Glomerular endothelial cell (primary cell): ENCODE measurements around the genes SPTB, RDH11 and RDH12.

- RAMPAGE, long total RNA = no peak
Measured at GRCh38 chr14:63745975-63746811, 18.3 kb upstream of the SGPP1 start.

DNA sequence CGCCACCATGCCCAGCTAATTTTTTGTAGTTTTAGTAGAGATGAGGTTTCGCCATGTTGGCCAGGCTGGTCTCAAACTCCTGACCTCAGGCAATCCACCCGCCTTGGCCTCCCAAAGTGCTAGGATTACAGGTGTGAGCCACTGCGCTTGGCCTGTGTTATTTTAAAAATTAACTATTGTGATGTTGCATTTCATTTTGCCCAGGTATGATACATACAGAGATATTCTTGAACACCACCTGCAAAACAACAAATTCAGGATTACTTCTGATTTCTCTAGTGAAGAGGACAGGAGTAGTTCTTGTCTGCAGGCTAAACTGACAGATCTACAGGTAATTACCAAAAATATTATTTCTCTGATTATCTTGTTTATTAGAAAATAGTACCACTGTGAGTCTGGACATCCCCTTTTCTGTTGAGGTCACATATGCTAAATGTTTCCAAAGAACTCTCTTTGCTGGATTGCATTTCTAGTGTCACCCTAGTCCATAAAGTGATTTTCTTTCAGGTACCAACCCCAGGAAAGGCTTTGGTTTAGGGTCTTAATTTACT is 146.0 kb downstream of the SYNE2 start:
- RAMPAGE, long total RNA = no peak

GRCh38 chr14:64502273-64502854 is 1.3 kb downstream of the ZBTB25 start:
- RAMPAGE, long total RNA = no peak

DNA sequence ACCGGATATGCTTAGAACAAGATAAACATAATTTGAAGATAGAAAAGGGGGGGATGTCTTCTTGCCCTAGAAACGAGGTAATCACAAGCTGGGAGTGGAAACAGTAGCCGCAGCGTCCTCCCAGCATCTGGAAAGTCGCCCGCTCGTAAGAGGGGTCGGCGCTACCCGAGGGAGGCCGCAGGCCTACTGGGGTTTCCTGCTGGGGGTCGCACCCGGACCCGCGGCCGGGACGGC is 579 bp downstream of the ZBTB25 start:
- RAMPAGE, long total RNA = no peak

DNA sequence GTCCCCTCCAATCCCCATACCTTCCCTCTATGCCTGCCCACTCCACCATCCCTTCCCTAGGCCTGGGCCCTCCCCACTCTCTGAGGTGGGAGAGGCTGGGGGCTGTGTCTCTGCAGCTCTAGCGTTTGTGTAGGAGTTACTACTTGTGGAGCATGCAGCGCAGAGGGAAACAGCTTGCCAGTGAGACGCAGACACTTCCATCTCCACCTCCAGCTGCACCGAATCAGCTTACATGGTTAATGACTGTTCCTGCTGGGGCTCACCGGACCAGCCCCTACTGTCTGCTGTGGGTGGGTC is 18.6 kb upstream of the PLEKHG3 start:
- RAMPAGE, long total RNA = no peak

DNA sequence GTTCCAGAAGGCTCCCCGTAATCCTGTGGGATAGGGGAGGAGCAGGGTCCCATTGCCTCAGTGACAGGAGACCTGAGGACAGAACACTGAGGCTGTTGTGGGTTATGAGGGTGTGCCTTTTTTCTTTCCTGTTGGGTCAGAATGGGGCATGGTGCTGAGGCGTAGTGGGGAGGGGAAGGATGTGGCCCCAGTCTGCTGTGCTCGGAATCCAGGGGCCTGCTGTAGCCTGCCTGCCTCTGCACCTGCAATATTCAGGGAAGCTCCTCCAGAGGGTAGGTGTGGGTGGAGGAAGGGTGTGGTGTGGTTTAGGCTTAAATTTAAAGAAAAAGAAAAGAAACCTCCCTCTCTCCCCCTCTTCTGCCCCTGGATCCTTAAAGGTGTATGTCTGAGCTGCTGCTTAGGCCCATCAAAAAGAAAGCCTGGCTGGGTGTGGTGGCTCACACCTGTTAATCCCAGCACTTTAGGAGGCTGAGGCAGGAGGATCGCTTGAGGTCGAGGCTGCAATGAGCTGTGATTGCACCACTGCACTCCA is 18.7 kb downstream of the PLEKHG3 start:
- RAMPAGE, long total RNA = no peak

GRCh38 chr14:64745726-64747050 is 42.0 kb downstream of the PLEKHG3 start:
- RAMPAGE, long total RNA = no peak

GRCh38 chr14:64879142-64880352 is at the start of gene SPTB:
SPTB (minus strand) TSS chr14:64879907.
- RAMPAGE, long total RNA = no peak

GRCh38 chr14:64970782-64971361 is 1.3 kb downstream of the RAB15 start:
- RAMPAGE, long total RNA = no peak

- RAMPAGE, long total RNA = no peak
Measured at GRCh38 chr14:65054369-65054978, 47.8 kb downstream of the MAX start.

GRCh38 chr14:65303369-65303944 is 109.1 kb upstream of the FUT8 start:
- RAMPAGE, long total RNA = no peak

GRCh38 chr14:65411531-65412139 is 895 bp upstream of the FUT8 start:
- RAMPAGE, long total RNA = no peak

DNA sequence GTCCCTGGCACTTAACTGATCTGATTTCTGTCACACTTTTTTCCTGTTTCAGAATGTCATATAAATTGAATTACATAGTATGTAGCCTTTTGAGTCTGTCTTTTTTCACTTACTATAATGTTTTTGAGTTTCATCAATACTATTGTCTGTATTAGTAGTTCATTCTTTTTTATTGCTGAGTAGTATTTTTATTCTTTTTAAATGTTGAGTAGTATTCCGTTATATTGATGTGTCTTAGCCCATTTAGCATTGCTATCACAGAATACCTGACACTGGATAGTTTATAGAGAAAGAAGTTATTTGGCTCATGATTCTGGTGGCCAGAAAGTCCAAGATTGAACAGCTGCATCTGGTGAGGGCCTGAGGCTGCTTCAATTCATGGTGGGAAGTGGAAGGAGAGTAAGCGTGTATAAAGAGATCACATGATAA is 152.2 kb downstream of the FUT8 start:
- RAMPAGE, long total RNA = no peak

GRCh38 chr14:66501557-66502100 is 6.3 kb upstream of the GPHN start:
- RAMPAGE, long total RNA = no peak

- RAMPAGE, long total RNA = no peak
Measured at GRCh38 chr14:67619276-67619831, 366 bp upstream of the ARG2 start.

DNA sequence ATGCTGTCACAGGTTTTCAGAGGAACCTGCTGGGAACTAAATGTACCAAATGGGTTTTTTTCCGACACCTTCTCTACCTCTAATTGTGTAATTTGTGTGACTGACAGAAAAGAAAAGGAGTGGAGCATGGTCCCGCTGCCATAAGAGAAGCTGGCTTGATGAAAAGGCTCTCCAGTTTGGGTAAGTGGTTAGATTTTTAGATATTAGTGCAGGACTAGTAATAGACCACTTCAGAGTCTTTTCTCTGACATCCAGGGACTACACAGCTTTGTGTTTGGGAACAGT is 1.0 kb downstream of the ARG2 start:
- RAMPAGE, long total RNA = no peak

- RAMPAGE, long total RNA = start-site peak on the minus strand at chr14:67695728-67695759, 329 and 294 reads in 2 replicates
Measured at GRCh38 chr14:67695250-67696191, at the start of gene RDH11. RDH11 (minus strand) TSS chr14:67695764.

GRCh38 chr14:67701662-67701946 is at the start of gene RDH12:
RDH12 (plus strand) TSS chr14:67701886.
- RAMPAGE, long total RNA = no peak

DNA sequence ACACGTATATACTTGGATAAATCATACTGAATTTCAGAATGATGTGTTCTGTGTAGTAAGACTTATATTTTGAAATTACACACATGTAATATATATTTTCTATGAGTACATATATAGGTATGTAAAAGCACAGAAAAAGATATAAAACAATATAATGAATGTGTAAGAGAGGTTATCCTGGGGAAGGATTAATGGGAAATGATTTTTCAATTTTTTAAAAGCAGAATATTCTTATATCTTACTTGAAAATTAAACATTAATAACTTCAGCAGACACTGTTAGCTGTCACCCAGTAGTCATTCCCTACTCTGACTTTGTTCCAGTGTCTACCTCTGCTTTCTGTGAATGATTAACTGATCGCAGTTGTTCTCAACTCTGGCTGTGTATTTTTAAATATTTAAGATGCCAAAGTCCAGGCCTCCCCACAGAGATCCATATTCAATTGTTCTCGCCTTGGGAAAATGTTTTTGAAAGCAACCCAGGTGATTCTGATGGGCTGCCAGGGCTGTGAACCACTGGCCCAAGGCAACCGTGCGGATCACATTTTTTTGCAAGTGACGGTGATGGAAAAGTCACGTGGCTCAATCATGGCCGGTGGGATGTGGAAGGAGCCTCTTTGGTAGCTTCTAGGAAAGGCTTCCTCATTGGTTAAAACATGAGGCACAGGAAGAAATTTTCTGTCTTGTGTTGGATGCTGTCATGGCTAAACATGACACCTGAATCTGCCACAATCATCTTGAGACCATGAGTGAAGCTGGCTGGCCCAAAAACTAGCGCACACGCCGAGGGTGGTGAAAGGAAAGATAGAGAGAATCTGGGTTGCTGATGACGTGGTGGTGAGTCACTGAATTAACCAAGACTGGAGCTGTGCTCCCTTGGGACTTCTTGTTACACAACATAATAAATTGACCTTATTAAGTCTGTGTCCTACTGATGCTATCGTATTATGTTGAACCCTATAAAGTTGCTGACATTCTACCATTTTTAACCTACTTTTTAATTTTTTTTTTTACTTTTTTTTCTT is 37.1 kb downstream of the RDH12 start:
- RAMPAGE, long total RNA = no peak

- RAMPAGE, long total RNA = no peak
Measured at GRCh38 chr14:67775678-67776394, 40.6 kb downstream of the ZFYVE26 start.